Keratinocyte (primary cell): Measurements from ENCODE around the genes SLC30A4 and USP8.

DNA sequence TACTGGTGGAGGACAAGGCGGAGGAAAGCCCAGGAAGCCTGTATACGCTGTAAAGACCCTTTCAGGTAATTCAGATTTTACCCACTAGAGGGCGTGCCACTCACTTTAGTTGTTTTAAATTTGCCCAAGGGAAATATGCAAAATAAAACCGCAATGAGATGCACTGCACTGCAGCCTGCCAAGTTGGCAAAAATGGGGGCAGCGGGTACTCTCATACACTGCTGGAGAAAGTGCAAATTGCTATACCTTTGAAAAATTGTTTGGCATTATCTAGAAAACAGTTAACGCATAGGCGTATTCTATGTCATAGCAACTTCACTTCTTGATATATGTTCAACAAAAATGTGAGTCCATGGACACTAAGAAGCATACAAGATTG, 27.6 kb downstream of the C15orf48 start:
CAGE:
- cytosol, long polyA minus RNA, result no peak
- cytosol, long polyA plus RNA, result no peak
- long polyA plus RNA, result no peak
- nucleus, long polyA minus RNA, result no peak
- nucleus, long polyA plus RNA, result no peak

CAGE:
- cytosol, long polyA minus RNA, result no peak
- cytosol, long polyA plus RNA, result no peak
- long polyA plus RNA, result no peak
- nucleus, long polyA minus RNA, result no peak
- nucleus, long polyA plus RNA, result no peak
Measured at GRCh38 chr15:45522714-45523572, at the start of gene SLC30A4. SLC30A4 (minus strand) TSS chr15:45522755.

DNA sequence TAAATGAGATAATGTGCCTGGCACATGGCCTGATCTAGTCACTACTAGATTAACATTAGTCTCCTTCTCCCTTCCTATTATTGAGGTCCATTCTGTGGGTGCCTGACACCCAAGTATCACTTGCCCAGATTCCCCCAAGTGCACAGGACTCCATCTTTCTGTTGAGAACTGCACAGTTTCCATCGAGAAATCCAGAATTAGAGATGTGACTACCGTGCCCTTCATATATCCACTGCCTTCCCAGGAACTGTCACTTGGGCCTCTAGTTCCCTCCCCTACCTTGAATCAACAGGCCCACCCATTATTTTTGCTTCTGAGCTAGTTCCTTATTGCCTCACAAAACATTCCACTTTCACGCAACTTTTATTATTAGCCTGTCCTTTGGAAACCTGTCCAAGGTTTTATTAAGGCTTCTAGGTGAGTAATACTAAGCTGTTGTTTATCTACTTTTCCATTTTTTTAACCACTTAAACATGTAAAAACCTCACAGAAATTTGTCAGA, 17.1 kb upstream of the SLC30A4 start:
CAGE:
- cytosol, long polyA minus RNA, result no peak
- cytosol, long polyA plus RNA, result no peak
- long polyA plus RNA, result no peak
- nucleus, long polyA minus RNA, result no peak
- nucleus, long polyA plus RNA, result no peak

DNA sequence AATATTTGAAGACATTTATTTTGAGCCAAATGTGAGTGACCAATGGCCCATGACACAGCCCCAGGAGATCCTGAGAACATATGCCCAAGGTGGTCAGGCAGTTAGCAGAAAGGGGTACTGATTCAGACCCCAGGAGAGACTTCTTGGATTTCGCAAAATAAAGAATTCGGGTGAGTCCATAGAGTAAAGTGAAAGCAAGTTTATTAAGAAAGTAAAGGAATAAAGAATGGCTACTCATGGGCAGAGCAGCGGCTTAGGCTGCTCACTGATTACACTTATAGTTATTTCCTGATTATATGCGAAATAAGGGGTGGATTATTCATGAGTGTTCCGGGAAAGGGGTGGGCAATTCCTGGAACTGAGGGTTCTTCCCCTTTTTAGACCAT, 3.6 kb upstream of the BLOC1S6 start:
CAGE:
- cytosol, long polyA minus RNA, result no peak
- cytosol, long polyA plus RNA, result no peak
- long polyA plus RNA, result no peak
- nucleus, long polyA minus RNA, result no peak
- nucleus, long polyA plus RNA, result no peak

GRCh38 chr15:45948821-45949351, 314.1 kb downstream of the SQOR start:
CAGE:
- cytosol, long polyA minus RNA, result no peak
- cytosol, long polyA plus RNA, result no peak
- long polyA plus RNA, result no peak
- nucleus, long polyA minus RNA, result no peak
- nucleus, long polyA plus RNA, result no peak

CAGE:
- cytosol, long polyA minus RNA, result no peak
- cytosol, long polyA plus RNA, result no peak
- long polyA plus RNA, result no peak
- nucleus, long polyA minus RNA, result no peak
- nucleus, long polyA plus RNA, result no peak
Measured at GRCh38 chr15:47719115-47719778, 1.9 kb downstream of the SEMA6D start.

DNA sequence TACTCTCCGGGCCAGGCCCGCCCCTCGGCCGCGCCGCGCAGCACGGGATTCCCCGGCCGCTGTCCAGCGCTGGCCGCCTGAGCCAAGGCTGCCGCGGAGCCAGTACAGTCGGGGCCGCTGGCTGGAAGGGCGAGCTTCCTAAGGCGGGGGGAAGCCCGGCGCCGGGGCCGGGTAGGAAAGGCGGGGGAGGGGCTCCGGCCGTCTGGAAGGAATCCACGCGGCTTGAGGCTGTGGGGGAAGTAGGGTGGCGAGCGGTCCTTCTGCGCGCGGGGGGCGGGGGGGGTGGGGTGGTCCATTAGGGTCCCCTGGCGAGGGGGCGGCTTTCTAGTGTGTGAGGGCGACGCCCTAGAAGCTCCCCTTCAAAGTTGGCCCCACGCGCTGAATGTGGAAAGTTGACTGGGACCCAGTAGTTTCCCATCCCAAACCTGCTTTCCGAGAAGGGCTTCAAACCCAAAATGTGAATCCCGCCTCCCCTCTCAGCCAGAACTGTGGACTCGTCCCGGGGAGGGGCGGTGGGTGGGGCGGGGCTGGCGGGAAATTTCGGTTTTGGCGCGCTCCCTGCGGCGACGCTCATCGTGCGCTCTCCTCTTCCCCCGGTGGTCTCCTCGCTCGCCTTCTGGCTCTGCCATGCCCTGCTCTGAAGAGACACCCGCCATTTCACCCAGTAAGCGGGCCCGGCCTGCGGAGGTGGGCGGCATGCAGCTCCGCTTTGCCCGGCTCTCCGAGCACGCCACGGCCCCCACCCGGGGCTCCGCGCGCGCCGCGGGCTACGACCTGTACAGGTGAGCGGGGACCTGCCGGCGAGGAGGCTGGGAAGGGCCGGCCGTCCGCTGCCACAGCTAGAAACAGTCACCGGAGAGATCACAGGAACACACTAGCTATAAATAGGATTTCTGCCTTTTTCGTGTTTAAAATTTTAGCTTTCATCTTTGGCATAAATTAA, 667 bp downstream of the DUT start:
CAGE:
- cytosol, long polyA minus RNA, result no peak
- cytosol, long polyA plus RNA, result no peak
- long polyA plus RNA, result no peak
- nucleus, long polyA minus RNA, result no peak
- nucleus, long polyA plus RNA, result no peak

GRCh38 chr15:48392612-48392928, 61.3 kb downstream of the DUT start:
CAGE:
- cytosol, long polyA minus RNA, result no peak
- cytosol, long polyA plus RNA, result no peak
- long polyA plus RNA, result no peak
- nucleus, long polyA minus RNA, result no peak
- nucleus, long polyA plus RNA, result no peak

CAGE:
- cytosol, long polyA minus RNA, result no peak
- cytosol, long polyA plus RNA, result no peak
- long polyA plus RNA, result no peak
- nucleus, long polyA minus RNA, result no peak
- nucleus, long polyA plus RNA, result no peak
Measured at GRCh38 chr15:48400006-48400235, 68.7 kb downstream of the DUT start.

CAGE:
- cytosol, long polyA minus RNA, result no peak
- cytosol, long polyA plus RNA, result no peak
- long polyA plus RNA, result no peak
- nucleus, long polyA minus RNA, result no peak
- nucleus, long polyA plus RNA, result no peak
Measured at GRCh38 chr15:48432668-48433033, 101.4 kb downstream of the DUT start.

CAGE:
- cytosol, long polyA minus RNA, result no peak
- cytosol, long polyA plus RNA, result no peak
- long polyA plus RNA, result no peak
- nucleus, long polyA minus RNA, result no peak
- nucleus, long polyA plus RNA, result no peak
Measured at GRCh38 chr15:48537449-48537930, 108.0 kb downstream of the FBN1 start.

GRCh38 chr15:48985083-48985417, 21.3 kb upstream of the SHC4 start:
CAGE:
- cytosol, long polyA minus RNA, result no peak
- cytosol, long polyA plus RNA, result no peak
- long polyA plus RNA, result no peak
- nucleus, long polyA minus RNA, result no peak
- nucleus, long polyA plus RNA, result no peak

CAGE:
- cytosol, long polyA minus RNA, result no peak
- cytosol, long polyA plus RNA, result no peak
- long polyA plus RNA, result no peak
- nucleus, long polyA minus RNA, result no peak
- nucleus, long polyA plus RNA, result no peak
Measured at GRCh38 chr15:50190026-50190535, 8.1 kb downstream of the SLC27A2 start.

CAGE:
- cytosol, long polyA minus RNA, result no peak
- cytosol, long polyA plus RNA, result no peak
- long polyA plus RNA, result no peak
- nucleus, long polyA minus RNA, result no peak
- nucleus, long polyA plus RNA, result no peak
Measured at GRCh38 chr15:50210374-50211061, 28.5 kb downstream of the SLC27A2 start.

GRCh38 chr15:50244713-50245268, 20.7 kb downstream of the HDC start:
CAGE:
- cytosol, long polyA minus RNA, result no peak
- cytosol, long polyA plus RNA, result no peak
- long polyA plus RNA, result no peak
- nucleus, long polyA minus RNA, result no peak
- nucleus, long polyA plus RNA, result no peak

CAGE:
- cytosol, long polyA minus RNA, result no peak
- cytosol, long polyA plus RNA, result no peak
- long polyA plus RNA, result no peak
- nucleus, long polyA minus RNA, result no peak
- nucleus, long polyA plus RNA, result no peak
Measured at GRCh38 chr15:50289276-50289946, 23.9 kb upstream of the HDC start.

GRCh38 chr15:50423865-50424641, at the start of gene USP8:
USP8 (plus strand) TSS chr15:50424405.
CAGE:
- cytosol, long polyA minus RNA, result start-site peak on the plus strand at chr15:50424405-50424415, 67 reads
- cytosol, long polyA plus RNA, result start-site peak on the plus strand at chr15:50424396-50424477, 322 and 261 reads in 2 replicates
- long polyA plus RNA, result start-site peak on the plus strand at chr15:50424405-50424467, 803 and 372 reads in 2 replicates
- nucleus, long polyA minus RNA, result start-site peak on the plus strand at chr15:50424391-50424463, 551 reads
- nucleus, long polyA plus RNA, result start-site peak on the plus strand at chr15:50424405-50424470, 519 and 161 reads in 2 replicates

GRCh38 chr15:50560896-50561457, 14.5 kb upstream of the USP50 start:
CAGE:
- cytosol, long polyA minus RNA, result start-site peak on the minus strand at chr15:50560999-50561090, 16 reads; start-site peak on the minus strand at chr15:50561166-50561175, 7 reads
- cytosol, long polyA plus RNA, result no peak
- long polyA plus RNA, result no peak
- nucleus, long polyA minus RNA, result no peak
- nucleus, long polyA plus RNA, result no peak

CAGE:
- cytosol, long polyA minus RNA, result no peak
- cytosol, long polyA plus RNA, result no peak
- long polyA plus RNA, result no peak
- nucleus, long polyA minus RNA, result no peak
- nucleus, long polyA plus RNA, result no peak
Measured at GRCh38 chr15:50767238-50768169, 2.0 kb upstream of the SPPL2A start.

DNA sequence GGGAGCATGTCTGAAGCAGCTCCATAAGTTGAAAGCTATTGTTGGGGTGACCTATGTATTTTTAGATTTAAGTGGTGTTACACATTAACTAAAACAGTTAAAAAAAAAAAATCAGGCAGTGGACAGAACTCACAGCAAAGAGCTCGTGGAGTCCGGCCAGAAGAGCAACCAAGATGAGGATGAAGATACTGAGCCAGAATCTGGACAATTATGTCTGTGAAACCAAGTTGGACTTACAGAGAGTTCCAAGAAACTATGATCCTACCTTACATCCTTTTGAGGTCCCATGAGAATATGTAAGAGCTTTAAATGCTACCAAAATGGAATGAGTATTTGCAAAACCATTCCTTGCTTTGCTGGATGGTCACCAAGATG, 36.0 kb downstream of the AP4E1 start:
CAGE:
- cytosol, long polyA minus RNA, result no peak
- cytosol, long polyA plus RNA, result no peak
- long polyA plus RNA, result no peak
- nucleus, long polyA minus RNA, result no peak
- nucleus, long polyA plus RNA, result no peak